Pulmonary lymph node (tissue), 1 donor: ENCODE data around the genes PBX1 and TMCO1.

DNA sequence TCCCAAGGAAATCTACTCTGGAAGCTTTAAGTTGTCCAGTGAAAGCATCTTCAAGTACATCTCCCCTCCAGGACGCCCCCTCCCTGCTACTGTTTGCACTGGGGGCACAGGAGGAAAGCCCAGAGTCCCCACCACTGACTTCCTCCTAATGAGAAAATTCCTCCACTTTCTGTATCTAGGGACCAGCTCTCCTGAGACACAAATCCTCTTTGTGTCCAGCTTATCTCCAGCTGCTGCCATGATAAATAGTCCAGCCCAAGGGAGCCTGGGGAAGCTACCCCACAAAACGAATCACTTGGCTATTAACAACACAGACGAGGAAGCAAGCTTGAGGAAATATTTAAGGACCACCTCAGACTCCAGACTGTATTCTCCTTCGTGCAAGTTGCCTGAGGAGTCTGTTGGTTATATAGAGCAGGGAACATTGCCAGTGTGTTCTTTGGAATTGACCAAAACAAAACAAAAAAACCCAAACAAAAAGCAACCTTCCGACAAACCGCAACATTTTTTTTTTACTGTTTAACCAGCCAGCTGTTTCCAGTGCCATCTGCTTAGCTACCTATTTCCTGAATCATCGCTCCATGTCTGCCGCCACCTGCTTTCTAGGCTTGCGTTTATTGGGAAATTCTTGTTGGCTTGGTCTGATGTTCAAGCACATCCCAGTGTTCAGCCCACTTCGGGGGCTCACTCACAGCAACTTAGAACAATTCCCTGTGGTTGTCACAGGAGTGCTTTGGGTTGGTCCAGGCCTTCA lies 7.7 kb downstream of the C1orf226 start:
- PRO-cap: no peak

GRCh38 chr1:162500592-162501271 lies 3.1 kb downstream of the UHMK1 start:
- PRO-cap: no peak

DNA sequence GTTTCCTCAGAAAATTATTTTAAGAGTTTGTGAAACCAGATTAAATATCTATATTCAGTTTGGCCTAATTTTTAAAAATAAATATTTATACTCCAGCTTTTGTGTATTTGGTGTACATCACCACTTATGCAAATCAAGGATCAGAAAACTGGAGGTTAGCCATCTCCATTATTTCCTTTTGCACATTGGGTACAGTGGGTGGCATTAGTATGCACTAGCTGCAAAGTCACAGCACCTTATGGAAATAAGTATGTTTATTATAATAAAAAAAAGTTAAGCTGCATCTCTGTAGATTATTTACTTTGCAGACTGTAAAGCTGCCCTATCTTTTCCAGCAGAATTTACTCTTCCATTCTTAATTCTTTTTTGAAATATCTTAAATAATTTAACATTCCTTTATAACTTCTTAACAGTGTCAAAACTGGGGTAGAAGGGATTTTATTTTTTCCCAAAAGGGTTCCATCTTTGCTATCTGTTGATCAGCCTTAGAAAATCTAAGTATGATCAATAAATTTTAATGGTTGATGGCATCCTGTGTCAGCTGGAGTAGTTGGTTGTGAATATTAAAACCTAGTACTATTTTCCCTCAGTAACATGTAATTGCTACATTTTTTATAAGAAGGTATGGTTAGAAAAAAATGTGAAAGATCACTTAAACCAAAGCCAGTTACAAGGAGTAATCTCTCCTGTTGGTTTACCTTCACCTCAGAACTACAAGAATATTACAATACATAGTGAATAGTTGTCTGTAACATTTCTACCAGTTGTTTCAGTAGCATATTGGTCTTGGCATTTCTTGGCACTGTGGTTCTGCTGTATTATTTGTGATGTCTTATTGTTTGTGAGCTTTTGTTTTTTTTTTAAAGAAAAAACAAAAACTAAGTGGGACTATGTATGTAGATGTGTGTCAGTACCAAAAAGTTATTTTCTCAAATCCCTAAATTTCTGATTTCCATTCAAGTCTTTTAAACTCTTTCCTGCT lies 31.1 kb downstream of the UHMK1 start:
- PRO-cap: no peak

- PRO-cap: no peak
Observed at GRCh38 chr1:162571724-162572425, 10.4 kb downstream of the UAP1 start.

DNA sequence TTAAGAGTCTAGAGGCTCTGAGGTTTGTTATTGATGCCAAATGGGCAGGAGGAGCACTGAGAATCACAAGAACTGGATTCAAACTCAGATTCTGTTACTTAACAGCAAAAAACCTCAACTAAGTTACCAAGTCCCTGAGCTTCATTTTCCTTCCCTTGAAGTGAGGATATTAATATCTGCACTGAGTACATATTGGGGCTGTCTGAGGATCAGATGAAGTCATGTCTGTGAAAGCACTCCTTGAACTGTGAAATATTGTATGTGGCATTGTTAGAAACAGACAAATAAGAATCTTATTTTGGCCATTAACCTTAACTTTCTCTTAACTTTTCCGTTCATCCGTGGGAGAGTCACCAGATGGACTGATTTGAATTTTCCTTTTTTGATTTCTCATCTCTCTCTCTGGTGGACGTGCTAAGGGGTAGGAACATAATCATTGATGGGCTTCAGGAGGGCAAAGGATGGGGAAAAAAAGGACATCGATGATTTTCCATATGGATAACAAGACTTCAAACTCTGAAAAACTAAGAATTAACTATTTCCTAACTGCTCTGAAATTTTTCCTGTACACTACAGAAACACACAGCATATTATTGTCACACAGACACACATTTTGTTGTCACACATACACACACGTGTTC lies 5.2 kb upstream of the DDR2 start:
- PRO-cap: no peak

GRCh38 chr1:162634276-162635021 lies 2.2 kb downstream of the DDR2 start:
- PRO-cap: no peak

GRCh38 chr1:162667350-162667768 lies 35.1 kb downstream of the DDR2 start:
- PRO-cap: unidirectional peak, plus-strand start at chr1:162667491

DNA sequence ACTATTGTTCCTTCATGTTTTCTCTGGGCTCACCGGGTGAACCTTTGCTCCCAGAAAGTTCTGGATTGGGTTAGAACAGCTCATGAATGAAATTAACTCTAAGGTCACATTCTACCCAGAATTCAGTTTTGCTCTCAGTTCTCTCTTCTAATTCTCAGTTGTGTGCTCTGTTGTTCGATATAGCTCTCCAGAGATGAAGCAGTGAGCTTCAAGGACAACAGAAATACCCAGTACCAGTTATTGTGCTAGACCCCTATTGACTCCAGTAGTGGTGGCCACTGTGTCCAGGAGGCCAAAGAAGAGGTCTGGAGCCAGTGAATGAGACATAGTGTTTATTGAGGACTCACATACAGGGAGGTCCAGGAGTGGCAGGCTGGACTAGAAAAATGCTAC lies 26.8 kb downstream of the CCDC190 start:
- PRO-cap: no peak

DNA sequence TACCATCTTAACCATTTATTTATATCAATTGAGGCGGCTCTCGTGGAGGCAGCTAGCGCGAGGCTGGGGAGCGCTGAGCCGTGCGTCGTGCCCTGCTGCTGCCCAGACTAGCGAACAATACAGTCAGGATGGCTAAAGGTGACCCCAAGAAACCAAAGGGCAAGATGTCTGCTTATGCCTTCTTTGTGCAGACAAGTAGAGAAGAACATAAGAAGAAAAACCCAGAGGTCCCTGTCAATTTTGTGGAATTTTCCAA lies 202.4 kb upstream of the PBX1 start:
- PRO-cap: no peak

GRCh38 chr1:164558486-164558982 lies 450 bp upstream of the PBX1 start:
- PRO-cap: unidirectional peak, minus-strand start at chr1:164558818; bidirectional peak, plus-strand start at chr1:164559184, minus-strand start at chr1:164558886

DNA sequence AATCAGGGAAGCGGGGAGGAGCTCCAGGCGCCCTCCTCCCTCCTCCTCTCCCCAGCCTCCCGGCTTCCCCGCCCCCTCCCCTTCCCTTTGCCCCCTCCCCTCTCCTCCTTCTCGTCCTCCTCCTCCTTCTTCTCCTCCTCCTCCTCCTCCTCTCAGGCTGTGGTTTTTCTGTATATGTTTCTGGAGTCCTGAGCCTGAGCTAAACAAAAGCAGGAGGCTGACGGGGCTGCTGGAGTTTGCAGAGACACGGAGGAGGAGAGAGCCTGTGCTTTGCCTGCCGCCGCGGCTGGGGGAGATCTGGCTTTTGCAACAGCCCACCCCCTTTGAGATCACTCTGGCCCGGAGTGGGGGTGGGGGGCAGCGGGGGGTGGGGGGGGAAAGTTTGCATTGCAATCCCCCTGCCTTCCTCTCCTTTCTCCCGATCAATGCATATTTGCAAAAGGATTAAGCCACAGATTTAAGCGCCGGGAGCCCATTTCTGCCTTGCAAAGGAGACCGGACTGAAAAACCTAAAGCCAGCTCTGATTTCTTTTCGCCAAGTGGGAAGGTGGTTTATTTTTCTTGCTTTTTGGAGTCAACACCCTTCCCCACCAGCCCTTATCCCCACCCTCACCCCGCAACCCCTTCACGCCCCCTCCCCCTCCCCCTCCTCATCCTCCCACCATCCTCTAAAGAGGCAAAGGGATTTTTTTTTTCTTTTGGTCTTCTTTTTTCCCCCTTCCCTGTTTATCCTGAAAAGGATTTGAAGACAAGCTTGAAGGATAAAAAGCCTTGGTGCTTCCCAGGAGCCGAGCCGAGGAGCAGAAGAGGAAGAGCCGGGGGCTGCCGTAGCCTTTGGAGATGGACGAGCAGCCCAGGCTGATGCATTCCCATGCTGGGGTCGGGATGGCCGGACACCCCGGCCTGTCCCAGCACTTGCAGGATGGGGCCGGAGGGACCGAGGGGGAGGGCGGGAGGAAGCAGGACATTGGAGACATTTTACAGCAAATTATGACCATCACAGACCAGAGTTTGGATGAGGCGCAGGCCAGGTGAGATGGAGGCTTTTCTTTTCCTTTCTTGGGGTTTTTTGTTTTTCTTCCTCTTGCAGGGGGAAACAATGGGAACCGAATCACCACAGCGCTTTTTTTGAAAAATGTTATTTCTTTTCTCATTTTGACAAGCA lies at the start of gene PBX1:
Gene PBX1 (plus strand): TSS at position 202 of the 1,165 bp plus-strand sequence.
- PRO-cap: bidirectional peak, plus-strand start at position 202 of the sequence, minus-strand start outside the sequence; unidirectional peak, plus-strand start at position 791 of the sequence; unidirectional peak, plus-strand start at position 1,007 of the sequence

DNA sequence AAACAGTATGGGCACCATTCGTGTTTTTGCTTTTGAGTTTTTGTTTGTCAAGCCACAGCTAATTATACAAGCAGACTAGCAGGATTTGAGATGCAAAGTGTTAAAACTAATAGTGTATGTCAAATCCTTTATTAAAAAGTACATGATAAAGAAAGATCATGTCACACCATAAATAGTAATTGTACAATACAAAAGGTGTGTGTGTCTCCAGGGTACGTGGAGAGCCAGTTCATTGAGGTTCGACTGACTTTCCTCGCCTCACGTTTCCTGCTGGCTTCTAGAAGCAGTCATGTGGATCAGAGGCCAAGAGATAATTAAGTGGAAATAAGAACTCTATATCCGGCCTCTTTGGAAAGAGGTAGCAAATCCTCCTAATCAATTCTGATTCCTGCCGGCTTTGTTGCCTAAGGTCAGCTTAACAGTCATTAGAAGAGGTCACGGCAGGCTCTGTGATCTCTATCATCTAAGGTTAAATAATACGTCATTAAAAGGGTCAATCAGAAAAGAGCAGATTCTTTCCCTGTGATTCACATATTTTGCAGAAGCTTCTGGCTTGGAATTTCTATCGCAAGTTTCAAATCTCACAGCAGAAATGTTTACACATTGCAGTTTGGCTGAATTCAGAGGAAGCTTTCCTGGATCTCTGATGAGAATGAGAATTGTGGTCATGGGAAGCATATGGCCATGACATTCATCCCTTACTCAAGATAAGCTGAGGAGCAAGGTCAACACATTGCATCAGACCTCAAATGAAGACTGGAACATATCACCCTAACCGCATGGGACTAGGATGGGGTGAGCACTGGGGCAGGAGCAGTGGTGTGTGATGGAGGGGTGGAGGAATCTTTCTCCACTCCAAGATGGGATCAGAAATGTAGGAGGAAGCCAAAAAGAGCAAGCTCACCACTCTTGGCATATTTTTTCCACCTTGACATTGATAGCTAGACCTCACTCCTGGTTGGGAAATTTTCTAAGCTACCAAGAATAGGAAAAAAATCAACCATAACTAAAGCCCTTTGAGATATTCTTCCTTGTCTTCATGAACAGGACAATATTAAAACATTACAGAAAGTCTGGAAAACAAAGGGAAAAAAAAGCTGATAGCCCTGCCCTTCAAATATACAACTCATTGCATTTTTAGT lies 189.4 kb downstream of the PBX1 start:
- PRO-cap: no peak

DNA sequence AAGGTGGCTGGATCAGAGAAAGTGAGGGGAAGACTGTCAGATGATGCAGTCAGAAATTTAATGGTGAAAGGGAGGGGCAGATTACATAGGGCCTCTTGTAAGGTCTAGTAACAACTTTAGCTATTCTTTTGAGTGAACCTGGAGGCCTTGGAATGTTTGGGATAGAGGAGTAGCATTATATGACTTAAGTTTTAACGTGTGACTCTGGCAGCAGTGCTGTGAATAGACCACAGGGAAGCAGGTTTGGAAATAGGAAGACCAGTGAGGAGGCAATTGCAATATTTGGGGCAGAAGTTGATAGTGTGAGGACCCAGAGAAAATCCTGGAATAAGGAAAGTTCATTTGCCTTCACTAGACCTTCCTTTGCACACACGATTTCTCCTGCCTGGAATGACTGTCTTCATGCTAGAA lies 302.9 kb downstream of the PBX1 start:
- PRO-cap: no peak

GRCh38 chr1:165253747-165254146 lies 102.8 kb downstream of the LMX1A start:
- PRO-cap: no peak

DNA sequence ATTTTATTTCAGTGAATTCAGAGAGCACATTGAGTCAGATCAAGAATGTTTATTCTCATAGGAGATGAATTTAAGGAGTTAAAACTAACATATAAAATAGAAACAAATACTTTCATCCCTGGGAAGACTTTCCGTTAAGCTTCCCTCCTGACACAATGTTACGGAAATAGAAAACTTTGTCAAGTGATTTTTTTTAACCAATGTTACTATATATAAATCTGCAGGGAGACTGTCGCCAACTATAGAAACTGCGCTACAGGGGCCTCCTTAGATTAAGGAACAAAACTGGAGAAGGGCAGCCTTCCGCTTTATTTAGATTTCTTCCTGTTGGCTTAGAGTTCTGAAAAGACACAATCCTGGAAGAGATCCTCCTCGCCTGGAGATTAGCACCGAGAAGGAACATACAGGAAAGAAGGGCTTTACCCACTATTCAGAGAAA lies 1.4 kb downstream of the MGST3 start:
- PRO-cap: no peak

DNA sequence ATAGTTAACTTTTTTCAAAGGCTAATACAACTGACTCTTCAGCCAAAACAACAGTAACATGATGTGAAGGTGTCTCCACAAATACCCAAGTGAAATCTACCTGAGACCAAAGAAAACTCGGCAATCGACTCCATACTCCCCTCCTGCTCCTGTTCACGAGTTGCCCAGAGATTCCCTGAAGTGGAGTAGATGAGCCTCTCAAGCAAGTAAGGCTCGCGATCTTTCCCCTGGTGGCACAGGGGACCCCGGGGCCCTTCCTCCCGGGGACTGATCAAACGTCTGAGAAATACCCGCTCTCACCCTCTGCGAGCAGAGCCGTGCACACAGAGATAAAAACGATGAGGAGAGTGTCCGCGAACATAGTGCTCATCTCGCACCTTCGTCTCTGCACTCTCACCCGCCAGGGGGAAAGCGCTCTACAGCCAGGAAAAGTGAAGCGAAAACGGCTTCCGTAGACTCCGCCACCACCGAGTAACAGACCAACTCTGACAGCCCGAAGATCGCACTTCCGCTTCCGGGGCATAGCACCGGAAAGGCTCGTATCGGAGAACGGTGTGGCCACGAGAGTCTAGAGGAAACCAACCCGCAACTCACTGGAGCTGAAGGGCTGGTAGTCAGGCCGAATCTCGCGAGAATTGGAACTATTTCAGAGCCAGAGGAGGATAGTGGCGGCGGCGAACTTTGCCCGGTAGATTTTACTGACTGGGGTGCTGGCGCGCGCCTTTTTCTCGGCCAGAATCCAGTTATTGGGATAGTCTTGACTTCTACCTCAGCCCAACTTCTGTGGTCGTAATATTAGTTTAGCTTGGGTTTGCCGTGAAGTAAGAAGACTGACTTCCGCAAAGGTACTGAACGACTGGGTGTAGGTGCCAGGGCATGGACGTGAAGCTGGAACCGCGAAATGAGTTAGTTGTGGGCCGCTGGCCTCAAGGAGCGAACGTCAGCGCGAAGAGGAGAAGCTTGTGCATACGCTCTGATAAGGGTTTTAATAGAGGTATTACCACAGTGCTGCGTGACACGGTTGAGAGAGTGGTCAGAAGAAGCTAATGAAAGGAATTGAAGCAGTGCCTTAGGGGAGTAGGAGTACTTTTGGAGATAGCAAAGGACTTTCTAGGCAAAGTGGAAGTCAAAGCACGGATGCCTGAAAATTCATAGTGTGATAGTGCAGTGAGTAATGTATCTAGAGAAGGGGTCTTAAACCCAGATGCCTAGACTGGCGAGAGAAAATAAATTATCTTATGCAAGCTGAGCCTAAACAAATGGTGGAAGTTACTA lies at the start of gene TMCO1:
Gene TMCO1 (minus strand): TSS at position 487 of the 1,275 bp plus-strand sequence.
- PRO-cap: bidirectional peak, plus-strand start at position 694 of the sequence, minus-strand start at position 487 of the sequence

DNA sequence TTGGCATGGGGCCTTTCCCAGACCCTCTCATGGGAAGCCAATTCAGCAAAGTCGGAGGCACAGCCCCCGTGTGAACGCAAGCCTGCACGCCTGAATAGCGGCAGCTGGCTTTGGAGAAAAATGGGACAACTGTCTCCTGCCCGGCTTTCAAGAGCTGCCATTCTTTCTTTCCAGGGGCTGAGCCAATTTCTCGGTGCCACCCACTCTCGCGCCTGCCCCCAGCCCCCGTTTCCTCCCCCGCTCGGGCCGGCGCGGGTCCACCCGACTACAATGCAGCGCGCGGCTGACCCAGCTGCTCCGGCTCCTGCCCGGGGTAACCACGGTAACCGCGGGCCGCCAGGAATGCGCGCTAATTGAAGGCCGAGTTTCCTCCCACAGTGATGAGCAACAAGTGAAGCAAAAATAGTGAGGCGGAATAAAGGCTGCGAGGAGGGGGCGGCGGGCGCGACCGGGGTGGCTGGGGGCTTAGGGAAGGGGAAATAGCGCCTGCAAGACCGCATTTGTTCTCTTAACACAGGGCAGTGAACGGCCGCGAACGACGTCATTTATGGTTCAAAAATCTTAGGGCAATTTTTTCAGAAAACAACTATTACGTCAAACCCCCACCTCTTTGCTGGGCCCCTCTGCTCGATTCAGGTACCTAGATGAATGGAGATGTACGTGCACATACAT lies 27.8 kb downstream of the ILDR2 start:
- PRO-cap: no peak

DNA sequence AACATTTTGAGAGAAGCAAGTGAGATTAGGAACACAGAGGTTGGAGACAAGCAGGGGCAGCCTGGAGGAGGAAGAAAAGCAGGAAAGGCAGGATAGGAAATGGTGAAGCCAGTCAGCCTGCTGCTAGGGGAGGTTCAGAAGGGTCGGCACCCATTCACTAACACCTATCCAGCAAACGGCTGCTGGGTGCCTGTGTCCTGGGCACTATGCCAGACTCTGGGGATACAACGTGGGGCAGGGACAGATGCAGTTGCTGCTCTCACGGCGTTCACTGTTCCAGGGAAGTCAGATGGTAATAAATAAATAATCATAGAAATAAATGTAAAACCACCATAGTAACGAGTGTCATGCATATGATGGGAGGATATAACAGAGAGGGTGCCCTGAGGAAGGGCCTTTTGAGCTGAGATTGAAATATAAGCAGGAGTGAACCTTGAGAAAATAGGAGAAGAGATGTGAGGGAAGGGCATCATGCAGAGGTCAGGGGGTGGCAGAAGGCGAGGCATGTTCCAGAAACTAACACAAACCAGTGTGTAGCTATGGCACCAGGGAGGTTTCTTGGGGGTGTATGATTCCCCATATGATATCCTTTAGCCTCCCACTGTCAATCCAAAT lies 6.8 kb downstream of the GPA33 start:
- PRO-cap: no peak

- PRO-cap: no peak
Observed at GRCh38 chr1:167088846-167089220, 1.3 kb downstream of the GPA33 start.

GRCh38 chr1:167094757-167095184 lies 896 bp downstream of the STYXL2 start:
- PRO-cap: no peak